ENCODE results near the gene GCNT3.

DNA sequence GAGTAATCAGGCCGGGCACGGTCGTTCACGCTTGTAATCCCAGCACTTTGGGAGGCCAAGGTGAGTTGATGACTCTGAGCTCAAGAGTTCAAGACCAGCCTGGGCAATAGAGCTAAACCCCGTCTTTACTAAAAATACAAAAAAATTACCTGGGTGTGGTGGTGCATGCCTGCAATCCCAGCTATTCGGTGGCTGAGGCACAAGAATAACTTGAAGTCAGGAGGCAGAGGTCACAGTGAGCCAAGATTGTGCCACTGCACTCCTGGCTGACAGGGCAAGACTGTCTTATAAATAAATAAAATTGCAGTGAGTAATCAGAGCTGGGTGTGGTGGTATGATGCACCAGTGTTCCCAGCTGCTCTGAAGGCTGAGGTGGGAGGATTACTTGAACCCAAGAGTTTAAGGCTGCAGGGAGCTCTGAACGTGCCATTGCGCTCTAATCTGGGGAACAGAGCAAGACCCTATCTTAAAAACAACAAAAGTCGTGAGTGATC lies 55.9 kb upstream of the GCNT3 start:
- PRO-cap = no peak

GRCh38 chr15:59611401-59611985 lies at the start of gene GCNT3:
Gene GCNT3, plus strand, starts transcription at chr15:59611783.
- PRO-cap = no peak

DNA sequence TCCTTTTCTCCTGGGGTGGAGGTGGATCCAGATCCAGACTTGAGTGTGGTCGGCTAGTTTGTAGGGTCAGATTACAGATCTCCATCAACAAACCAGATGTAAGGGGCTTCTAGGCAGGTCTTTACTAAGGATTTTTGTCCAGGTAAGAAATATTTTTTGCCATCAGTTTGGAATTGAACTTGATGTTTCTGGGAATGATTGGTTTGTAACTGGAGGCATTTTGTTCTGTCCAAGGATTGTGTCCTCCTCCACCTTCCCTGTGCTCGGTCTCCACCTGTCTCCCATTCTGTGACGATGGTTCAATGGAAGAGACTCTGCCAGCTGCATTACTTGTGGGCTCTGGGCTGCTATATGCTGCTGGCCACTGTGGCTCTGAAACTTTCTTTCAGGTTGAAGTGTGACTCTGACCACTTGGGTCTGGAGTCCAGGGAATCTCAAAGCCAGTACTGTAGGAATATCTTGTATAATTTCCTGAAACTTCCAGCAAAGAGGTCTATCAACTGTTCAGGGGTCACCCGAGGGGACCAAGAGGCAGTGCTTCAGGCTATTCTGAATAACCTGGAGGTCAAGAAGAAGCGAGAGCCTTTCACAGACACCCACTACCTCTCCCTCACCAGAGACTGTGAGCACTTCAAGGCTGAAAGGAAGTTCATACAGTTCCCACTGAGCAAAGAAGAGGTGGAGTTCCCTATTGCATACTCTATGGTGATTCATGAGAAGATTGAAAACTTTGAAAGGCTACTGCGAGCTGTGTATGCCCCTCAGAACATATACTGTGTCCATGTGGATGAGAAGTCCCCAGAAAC lies 6.6 kb downstream of the GCNT3 start:
- PRO-cap = no peak

- PRO-cap = no peak
Measured at GRCh38 chr15:59625724-59626335, 14.2 kb downstream of the GCNT3 start.

DNA sequence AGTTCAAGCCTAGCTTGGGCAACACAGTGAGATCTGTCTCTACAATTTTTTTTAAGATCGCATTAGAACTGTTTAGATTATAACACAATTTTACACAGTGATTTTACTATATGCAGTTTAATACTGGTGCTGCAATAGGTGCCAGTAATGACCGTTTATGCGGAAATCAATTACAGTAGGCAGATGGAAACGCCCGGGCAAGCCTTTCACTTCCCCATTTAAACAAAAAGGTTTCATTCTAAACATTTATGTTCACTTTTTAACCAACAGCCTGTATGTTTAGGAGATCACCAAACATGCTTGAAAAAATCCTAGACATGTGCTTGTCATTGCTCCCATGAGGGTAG lies 2.8 kb downstream of the BNIP2 start:
- PRO-cap = no peak

DNA sequence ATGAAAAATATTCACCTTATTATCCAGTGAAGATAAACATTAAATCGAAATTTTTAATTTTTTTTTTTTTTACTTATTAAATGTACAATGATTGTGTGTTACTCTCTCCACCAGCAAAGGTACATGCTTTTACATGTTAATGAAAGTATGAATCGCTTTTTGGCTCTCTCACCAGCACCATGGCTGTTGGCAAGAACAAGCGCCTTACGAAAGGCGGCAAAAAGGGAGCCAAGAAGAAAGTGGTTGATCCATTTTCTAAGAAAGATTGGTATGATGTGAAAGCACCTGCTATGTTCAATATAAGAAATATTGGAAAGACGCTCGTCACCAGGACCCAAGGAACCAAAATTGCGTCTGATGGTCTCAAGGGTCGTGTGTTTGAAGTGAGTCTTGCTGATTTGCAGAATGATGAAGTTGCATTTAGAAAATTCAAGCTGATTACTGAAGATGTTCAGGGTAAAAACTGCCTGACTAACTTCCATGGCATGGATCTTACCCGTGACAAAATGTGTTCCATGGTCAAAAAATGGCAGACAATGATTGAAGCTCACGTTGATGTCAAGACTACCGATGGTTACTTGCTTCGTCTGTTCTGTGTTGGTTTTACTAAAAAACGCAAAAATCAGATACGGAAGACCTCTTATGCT lies 79.2 kb upstream of the BNIP2 start:
- PRO-cap = no peak

GRCh38 chr15:60389210-60389980 lies 8.4 kb downstream of the ANXA2 start:
- PRO-cap = no peak

- PRO-cap = no peak
Measured at GRCh38 chr15:60479784-60480215, 858 bp upstream of the ICE2 start.

- PRO-cap = no peak
Measured at GRCh38 chr15:60559342-60559754, 80.4 kb upstream of the ICE2 start.

DNA sequence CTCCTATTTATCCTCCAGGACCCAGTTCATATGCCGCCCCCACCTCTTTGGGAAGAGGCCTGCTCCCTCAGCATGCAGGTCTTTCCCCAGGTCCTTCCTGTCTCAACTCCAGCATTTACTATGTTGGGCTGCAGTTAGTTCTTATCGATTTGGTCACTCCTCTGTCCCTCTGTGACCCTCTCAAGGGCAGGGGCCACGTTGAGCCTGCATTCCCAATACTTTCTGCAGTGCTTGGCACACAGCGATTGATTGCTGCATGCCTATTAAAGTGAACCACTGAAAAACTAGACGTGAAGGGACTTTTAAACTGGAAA lies 321.8 kb upstream of the ICE2 start:
- PRO-cap = no peak

GRCh38 chr15:60822908-60823653 lies 344.1 kb upstream of the ICE2 start:
- PRO-cap = no peak

DNA sequence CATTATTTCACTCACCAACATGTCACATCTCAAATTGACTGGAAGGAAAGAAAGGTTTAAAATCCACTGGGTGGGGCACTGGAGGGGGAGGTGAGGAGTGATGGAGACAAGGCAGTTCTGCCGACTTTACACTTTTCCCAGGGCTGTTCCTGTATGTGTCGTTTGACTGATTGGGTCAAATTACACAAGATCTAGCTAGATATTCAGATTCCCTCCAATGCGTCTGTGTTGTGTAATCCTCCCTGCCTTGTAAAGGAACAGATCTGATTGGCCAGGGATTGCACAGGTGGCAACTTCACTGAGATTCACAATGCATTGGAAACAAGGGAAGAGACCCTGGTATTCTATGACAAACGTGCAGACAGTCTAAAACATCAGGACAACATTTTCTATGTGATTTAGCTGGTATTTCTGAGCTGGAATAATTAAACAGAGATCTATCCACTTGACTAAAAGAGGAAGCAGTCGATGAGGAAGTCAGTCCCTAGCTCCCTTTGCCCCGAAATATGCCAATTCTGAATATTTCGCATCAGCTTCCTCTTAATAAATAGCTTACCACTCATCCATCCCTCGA lies 313.0 kb downstream of the RORA start:
- PRO-cap = no peak

GRCh38 chr15:60917114-60918054 lies 311.7 kb downstream of the RORA start:
- PRO-cap = no peak

DNA sequence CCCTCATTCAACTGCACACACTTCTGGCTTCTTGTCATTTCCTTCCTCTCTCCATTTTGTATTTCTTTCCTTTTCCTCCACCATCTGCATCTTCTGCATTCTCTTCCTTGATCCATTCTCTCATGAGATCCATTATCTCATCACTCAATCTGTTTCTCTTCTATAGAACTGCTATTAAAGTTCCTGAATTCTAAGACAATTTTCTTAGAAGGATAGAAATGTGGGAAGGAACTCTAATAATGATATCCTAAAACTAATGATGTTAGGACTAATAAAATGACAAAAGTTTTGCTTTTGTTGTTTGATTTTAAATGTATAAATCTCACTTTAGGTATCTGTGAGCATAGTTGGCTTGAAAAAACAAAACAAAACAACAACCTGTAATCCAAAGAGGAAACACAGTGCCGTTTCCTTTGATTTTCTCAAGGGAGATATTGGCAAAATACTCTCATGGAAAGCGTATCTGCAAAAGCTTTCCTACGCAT lies 217.9 kb downstream of the RORA start:
- PRO-cap = no peak

DNA sequence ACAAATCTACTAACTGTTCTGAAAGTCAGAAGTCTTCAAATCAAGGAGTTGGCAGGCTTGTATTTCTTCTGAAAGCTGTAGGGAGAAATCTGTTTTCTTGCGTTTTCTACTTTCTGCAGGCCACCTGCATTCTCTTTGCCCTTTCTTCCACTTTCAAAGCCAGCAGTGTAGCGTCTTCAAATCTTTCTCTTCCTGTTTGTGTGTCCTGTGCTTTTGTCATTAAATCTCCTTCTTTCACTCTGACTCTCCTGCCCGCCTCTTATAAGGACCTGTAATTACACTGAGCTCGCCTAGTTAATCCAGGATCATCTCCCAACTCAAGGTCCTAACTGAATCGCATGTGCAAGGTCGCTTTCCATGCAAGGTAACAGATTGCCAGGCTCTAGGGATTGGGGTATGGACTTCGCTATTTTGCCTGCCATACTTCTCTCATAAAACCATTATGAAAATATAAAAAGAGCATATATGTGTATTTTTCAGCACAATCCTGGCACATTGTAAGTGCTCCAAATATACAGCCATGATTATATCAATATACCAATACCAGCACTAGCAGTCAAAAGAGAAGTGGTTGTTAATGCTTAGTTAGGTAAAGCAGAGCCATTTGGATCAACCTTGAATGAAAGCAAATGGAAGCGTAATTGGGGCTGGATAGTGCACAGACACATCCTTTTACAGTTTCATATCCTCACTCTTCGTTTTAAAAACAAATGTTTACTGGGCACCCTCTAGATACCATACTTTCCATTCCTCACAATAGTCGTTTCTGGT lies 58.7 kb downstream of the RORA start:
- PRO-cap = no peak

- PRO-cap = no peak
Measured at GRCh38 chr15:61747186-61747583, 313.1 kb downstream of the VPS13C start.

DNA sequence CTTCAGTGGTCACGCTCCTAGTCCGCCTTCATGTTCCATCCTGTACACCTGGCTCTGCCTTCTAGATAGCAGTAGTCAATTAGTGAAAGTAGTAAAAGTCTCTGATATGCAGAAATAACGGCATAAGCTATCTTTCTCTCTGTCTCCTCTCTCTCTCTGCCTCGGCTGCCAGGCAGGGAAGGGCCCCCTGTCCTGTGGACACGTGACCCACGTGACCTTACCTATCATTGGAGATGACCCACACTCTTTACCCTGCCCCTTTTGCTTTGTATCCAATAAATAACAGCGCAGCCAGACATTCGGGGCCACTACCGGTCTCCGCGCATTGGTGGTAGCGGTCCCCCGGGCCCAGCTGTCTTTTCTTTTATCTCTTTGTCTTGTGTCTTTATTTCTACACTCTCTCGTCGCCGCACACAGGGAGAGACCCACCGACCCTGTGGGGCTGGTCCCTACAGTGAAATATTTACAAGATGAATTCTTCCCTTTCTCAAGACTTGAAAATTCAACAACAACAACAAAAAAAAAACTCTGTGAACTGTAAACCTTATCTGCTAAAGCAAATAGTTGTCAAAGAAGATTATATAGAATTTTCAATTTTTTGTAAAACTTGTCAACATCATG lies 3.4 kb downstream of the VPS13C start:
- PRO-cap = no peak

GRCh38 chr15:62068079-62068900 lies 1.5 kb downstream of the C2CD4A start:
- PRO-cap = bidirectional peak, plus-strand start at chr15:62068232, minus-strand start at chr15:62068155

- PRO-cap = no peak
Measured at GRCh38 chr15:62135264-62136240, 29.5 kb downstream of the C2CD4B start.

GRCh38 chr15:62651840-62652202 lies 261.5 kb downstream of the TLN2 start:
- PRO-cap = no peak

Data from pulmonary lymph node (tissue), 1 donor.